ENCODE results near the genes OR8S1, RHEBL1 and LMBR1L.

GRCh38 chr12:48525400-48525753 is at the start of gene OR8S1:
TSS of gene OR8S1 (plus strand) at chr12:48525632.
- PRO-cap: no peak

GRCh38 chr12:48775684-48776780 is 12.9 kb downstream of the ADCY6 start:
- PRO-cap: no peak

DNA sequence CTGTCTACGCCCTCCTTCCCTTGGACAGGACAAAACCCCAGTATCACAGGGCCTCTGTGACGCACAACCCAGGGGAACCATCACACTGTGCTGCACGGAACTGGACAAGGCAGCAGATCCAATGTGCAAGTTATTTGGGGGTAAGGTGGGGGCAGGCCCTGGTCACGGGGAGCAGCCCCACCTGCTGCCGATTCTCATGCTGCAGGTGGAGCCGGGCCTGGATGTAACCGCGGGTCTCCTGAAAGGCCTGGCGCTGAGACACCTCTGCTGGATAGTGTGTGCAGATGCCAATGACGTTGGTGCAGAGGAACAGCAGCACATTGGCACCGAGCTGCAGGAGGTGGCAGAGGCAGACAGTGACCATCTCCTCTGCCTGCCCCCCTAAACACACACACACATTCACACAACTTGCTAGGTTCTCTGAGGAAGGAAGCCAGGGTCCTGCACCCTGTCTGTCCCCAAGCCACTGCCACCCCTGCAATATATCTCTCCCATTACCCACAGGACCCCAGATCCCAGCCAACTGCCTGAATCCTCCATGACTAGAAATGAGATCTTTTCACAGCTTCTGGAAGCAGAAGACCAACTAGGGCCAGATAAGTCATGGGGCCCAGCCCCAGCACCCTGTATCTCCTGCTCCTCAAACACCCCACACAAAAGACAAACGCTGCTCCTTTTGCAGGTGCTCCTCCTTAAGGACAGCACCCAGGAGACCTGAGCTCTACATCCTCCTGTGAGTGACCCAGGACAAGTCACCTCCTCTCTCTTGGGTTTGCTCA is 10.8 kb downstream of the ADCY6 start:
- PRO-cap: no peak

DNA sequence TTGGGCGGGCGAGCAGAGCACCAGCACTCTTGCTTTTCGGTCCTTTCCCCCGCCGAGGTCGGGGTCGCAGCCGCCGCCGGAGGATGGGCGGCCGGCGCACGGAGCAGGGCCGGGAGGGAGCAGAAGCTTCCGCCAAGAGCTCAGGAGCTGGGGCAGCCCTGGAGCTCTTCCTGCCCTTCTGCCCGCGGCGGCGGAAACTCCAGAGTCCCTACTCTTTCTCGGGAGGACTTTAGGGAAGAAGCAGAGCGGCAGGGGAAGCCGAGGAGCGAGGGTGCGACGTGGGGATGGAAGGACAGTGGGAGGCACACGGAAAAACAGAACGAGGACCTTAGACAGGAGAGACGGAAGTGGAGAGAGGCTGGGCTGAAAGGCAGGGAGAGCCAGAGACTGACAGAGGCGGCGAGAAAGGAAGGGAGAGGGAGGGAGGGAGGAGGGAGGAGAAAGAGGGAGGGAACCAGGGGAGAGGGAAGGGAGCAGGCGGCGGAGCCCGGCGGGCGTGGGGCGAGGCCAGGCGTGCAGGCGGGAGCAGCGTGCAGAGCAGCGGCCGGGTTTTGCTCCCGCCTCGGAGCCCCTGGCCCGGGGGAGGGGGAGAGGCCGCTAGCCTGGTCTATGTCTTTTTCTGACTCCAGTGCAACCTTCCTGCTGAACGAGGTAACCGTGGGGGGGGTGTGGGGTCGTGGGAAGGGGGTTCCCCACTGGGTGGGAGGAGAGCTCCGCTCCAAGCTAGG is 3.1 kb upstream of the CACNB3 start:
- PRO-cap: bidirectional peak, plus-strand start at position 497 of the sequence, minus-strand start at position 349 of the sequence

DNA sequence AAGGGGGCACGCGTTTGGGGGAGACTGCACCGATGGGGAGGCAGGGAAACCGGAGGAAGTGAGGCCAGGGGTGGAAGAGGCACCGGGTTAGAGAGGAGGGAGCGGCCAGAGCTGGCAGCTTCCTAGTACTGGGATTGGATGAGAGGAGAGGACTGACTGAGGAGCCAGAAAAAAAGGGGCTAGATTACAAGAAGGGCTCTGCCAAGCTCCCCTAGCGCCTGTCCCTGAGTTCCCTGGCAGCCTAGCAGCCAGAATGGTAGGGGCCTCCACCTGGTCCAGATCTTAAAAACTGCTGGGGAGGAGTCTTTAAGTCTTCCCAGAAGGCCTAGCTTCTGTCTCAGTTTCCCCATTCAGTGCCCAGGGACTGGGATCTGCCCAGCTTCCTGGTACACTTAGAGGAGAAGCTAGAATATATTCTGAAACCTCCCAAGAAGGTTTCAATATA is 2.5 kb upstream of the CACNB3 start:
- PRO-cap: no peak

- PRO-cap: no peak
Measured at GRCh38 chr12:49002236-49002652, 3.1 kb upstream of the DDN start.

- PRO-cap: no peak
Measured at GRCh38 chr12:49019495-49020297, 1.1 kb upstream of the PRKAG1 start.

- PRO-cap: no peak
Measured at GRCh38 chr12:49031999-49032444, 13.4 kb upstream of the PRKAG1 start.

- PRO-cap: no peak
Measured at GRCh38 chr12:49043520-49044098, 17.0 kb downstream of the KMT2D start.

DNA sequence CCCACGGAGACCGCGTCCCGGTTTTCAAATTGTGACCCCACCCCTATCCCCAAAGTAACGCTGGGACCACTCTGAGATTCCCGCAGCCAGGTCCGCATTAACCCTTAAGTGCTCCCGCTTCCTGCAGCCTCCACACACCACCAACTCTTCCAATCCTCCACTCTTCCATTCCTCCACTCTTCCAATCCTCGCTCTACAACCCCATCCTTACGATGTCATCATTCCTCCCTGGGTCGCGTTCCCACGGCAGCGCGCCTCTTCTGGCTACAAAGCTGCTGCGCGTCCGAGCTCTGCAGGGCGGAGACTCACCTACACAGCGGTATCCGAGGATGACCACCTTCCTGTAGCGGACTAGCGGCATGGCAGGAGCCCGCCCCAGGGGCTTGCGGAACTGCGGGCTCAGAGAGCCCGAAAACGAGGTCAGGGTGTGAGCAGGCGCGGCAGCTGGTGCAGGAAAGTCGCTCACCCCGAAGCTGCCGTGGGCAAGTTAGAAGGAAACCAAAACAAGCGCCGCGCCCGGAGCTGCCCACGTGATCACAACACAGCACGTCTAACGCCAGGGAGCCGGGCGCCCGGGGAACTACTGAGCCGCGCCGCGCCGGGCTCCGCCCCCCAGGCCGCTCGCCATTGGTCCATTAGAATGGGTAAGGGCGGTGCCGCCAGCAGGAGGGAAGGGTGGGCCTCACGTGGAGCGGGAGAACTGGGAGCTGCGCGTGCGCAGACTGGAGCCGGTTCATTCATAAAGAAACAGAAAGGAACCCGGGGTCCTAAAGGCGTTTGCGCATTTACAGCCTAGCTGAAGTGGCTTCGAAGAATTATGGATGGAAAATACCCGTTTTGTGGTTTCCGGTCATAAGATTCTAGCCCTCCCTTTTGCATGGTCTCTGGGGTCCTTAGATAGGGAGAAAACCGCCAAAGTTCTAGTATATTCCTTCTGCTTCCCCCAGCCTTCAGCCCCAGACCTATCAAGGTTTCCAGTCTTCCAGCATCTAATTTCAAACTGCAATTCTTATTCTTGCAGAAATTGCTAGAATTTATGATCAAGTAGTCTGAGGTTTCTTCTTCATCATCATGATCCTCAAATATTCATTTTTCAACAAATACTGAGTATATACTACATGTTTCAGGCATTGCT is at the start of gene RHEBL1:
Gene RHEBL1 (minus strand): TSS at position 555 of the 1,135 bp plus-strand sequence.
- PRO-cap: bidirectional peak, plus-strand start at position 736 of the sequence, minus-strand start at position 552 of the sequence

DNA sequence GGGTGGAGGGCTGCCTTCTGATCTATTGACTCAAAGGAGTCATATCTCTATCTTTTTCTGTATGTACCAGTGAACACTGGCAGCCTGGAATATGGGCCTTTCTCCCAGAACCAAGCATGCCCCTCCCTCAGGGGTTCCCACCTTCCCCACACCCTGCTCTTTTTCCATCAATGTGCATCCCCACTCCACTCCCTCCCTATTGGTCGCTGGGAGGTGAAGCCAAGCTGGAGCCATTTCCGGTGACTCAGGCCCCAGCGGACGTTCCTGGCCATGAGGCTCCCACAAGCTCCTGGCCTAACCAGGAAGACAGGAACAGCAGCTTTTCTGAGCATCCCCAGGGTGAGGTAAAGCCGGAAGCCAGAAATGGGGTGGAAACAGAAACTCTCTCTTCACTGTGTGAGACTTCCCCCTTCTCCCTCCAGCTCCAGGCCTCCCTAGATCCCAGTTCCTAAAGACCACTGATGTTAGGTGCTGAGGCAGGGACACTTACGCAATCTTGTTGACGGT is 5.2 kb downstream of the LMBR1L start:
- PRO-cap: no peak

DNA sequence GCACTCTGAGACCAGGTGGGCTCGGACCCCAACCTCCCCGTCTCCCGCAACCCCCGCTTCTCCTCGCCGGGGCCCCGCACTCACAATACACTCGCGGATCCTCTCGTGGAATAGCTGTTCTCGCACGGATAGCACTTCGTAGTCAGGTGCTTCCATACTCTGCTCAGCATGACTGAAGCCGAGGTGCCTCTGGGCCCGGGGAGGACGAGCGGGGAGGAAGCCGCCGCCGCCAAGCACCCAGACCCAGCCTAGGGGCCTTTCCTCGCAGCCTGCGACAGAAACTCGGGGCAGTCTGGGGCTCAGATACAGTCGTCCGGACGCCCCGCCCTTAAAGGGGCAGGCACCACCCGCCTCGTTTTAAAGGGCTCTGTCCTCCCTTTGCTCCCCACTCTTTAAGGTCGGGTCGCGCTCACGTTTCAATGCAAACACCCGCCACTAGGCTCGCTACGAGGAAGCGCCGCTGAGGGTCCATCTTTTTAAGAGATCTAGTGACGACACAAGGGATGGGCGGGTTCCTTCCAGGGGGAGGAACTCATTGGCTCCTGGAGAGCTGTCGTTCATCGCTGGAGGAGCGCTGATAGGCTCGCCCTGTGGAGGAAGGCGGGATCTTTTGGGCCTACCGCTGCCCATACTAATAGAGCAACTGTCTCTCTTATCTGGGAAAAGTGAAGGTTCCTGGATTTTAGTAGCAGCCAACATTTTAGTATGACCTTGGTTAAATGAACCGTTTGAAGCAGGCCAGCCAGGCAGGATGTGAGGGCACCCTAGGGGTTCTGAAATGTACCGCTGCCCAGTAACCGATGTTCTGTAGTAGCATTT is at the start of gene LMBR1L:
Gene LMBR1L (minus strand): TSS at position 448 of the 819 bp plus-strand sequence.
- PRO-cap: bidirectional peak, plus-strand start at position 388 of the sequence, minus-strand start at position 448 of the sequence

DNA sequence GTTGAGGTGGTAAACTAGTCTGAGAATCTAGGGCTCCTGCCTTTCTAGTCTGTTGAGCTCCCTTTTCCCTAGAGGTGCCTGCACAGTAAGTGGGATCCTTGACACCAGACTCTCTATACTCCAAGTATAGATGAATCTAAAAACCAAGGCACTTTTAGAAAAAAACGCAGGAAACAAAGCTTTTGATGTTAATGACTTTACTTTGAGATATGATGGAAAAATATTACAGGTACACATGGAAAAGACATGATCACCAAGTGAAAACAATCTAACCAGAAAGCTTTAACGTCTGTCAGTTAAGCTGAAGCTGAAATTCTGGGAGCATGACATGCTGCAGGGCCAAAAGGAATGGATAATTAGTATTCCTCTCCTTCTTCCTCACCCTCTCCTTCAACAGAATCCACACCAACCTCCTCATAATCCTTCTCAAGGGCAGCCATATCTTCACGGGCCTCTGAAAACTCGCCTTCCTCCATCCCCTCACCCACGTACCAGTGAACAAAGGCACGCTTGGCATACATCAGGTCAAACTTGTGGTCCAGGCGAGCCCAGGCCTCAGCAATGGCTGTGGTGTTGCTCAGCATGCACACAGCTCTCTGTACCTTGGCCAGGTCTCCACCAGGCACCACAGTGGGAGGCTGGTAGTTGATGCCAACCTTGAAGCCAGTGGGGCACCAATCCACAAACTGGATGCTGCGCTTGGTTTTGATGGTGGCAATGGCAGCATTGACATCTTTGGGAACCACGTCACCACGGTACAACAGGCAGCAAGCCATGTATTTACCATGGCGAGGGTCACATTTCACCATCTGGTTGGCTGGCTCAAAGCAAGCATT is 3.4 kb downstream of the TUBA1B start:
- PRO-cap: no peak

- PRO-cap: bidirectional peak, plus-strand start at chr12:49130902, minus-strand start at chr12:49130787
Measured at GRCh38 chr12:49130561-49131199, 515 bp downstream of the TUBA1B start.

- PRO-cap: no peak
Measured at GRCh38 chr12:49184676-49185866, 3.8 kb downstream of the TUBA1A start.

DNA sequence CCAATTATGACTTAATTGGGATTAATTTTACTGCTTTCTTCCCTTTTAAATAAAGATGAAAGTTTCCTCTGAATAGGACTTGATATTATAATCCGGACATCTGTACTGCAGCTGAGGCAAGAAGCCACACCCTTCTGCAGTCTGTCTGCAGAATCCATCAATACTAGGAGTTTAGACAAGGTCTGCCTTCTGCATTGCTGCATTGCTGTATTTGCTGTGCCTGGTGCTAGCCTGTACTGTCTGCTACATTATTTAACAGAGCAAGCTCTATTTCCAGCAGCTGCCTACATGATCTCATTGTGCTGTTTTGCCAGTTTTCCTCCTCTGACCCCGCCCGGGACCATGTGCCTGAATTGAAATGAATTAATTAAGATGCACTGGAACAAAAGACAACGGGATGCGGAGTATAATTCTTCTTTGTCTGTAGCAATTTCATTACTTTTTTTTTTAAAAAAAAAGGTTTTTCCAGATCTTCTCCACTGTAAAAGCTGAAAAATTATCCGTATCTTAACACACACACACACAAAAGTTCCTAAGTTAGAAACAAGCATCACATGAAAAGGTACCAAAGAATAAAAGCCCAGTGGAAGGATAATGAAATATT is 1.6 kb downstream of the TUBA1A start:
- PRO-cap: bidirectional peak, plus-strand start at position 380 of the sequence, minus-strand start at position 245 of the sequence

DNA sequence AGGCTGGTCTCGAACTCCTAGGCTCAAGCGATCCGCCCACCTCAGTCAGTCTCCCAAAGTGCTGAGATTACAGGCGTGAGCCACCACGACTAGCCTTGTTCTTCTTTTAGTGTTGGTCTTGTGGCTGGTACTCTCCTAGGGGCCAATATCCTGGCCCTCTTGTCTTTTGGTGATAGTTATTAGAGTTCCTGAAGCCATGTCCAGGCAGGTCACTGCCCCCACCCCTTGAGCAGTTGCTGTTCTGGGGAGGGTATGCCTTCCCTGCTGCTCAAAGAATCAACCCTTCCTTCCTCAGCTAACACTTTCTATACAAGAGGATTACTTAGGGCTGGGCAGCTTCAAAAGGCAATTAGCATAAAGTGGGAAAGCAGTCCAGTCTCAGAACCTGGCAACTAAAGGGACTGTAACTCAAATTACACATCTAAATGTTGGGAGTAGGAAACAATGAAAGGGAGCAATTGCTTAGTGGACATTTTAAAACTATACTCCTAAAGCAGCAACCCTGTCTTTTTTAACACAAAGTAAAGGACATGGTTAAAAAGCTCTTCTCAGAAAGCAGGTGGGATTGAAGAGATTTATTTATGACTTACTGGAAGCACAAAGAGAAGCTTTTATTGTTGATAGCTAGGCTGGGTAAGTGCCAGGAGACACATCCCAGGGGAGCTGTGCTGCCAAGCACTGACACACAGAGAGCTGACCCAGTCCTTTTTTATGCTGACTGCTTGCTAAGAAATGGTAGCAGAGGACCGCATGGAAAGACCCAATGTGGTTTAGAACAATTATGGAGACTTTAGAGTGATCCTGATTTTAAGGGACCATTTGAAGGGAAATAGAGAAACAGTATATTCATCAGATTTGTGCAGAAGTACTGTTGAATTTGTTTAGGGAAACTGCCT is 26.0 kb upstream of the TUBA1A start:
- PRO-cap: no peak

GRCh38 chr12:49232701-49233641 is 31.9 kb upstream of the TUBA1C start:
- PRO-cap: no peak

GRCh38 chr12:49260686-49261028 is 4.2 kb upstream of the TUBA1C start:
- PRO-cap: no peak

DNA sequence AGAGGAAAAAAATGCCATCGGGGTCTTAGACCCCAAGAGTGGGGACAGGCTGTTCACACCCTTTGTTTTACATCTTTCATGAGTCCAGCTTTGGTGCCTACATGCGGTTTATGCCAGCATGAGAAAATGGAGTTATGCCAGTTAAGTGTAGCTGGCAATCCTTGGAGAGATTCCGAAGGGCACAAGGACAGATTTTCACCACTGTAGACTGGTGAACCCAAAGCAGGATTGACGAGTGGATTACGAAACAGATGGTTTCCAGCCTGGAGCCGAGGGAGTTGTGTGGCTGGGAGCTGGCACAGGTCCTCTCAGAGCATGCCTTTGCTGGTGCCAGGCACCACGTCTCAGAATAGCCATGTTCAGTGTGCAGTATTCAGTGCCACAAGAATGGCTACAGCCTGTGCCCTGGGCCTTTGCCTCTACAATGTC is 13.1 kb downstream of the KCNH3 start:
- PRO-cap: no peak

Data from cardiac septum (tissue), 1 donor.